LNCaP clone FGC (cell line): ENCODE data around the genes AMHR2 and HOXC10.

- RRBS, 2 experiments, result no CpG with 5 or more reads among the region's 6 CpGs
Measured at GRCh38 chr12:53050785-53051471, 1.1 kb downstream of the TNS2 start.

GRCh38 chr12:53170176-53170740 lies 10.3 kb upstream of the ZNF740 start:
- RRBS, 2 experiments, result no CpG with 5 or more reads among the region's 11 CpGs

DNA sequence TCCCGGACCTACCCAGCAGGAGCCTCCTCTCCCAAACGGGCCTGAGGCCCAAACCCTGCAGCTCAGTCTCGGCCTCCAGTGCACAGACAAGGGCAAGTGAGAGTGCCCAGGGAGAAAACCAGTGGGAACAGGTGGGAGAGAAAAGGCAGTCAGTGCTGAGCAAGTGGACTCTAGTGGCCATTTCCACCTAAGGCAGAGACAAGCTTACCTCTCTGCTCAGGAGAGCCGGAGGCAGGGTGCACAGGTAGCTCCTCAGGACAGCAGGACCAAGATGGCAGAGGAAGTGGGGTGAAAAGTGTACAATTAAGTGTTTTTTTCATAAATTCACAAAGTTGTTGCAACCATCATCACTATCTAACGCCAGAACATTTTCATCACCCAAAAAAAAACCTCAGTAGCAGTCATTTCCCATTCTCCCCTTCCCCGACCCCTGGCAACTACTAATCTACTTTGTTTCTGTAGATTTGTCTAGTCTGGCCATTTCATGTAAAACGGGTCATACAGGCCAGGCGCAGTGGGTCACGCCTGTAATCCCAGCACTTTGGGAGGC lies 6.9 kb upstream of the ZNF740 start:
- RRBS, 2 experiments, result 93% methylated on average over 1 of the region's 9 CpGs; no CpG with 5 or more reads in 1 of the 2 experiments

DNA sequence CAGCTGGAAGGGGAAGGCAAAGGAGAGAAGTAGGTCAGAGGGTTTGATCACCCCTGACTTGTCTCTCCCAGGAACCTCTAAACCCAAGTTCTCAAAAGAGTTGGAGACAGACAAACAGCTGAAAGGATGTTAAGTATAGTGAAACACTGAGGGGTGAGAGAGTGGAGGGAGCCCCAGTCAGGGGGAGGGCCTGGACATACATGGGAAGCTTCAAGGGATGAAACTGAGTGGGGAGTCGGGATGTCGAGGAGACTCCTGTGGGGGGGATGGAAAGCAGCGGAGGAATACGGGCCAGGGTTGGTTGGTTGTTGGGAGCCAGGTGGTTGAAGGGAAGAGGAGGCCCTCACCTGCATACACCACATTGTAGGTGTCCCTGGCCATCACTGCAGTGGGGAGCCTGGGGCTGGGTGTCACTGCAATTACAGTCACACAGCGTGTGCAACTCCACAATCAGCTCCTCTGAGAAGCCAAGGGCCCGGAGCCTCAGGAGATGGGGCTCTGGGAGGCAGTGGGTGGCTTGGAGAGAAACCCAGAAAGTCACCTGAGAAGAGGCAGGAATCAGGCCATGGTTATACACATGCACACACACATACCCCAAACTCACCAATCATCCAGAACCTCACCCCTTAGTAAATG lies 12.8 kb upstream of the CSAD start:
- RRBS, 2 experiments, result no CpG with 5 or more reads among the region's 6 CpGs

DNA sequence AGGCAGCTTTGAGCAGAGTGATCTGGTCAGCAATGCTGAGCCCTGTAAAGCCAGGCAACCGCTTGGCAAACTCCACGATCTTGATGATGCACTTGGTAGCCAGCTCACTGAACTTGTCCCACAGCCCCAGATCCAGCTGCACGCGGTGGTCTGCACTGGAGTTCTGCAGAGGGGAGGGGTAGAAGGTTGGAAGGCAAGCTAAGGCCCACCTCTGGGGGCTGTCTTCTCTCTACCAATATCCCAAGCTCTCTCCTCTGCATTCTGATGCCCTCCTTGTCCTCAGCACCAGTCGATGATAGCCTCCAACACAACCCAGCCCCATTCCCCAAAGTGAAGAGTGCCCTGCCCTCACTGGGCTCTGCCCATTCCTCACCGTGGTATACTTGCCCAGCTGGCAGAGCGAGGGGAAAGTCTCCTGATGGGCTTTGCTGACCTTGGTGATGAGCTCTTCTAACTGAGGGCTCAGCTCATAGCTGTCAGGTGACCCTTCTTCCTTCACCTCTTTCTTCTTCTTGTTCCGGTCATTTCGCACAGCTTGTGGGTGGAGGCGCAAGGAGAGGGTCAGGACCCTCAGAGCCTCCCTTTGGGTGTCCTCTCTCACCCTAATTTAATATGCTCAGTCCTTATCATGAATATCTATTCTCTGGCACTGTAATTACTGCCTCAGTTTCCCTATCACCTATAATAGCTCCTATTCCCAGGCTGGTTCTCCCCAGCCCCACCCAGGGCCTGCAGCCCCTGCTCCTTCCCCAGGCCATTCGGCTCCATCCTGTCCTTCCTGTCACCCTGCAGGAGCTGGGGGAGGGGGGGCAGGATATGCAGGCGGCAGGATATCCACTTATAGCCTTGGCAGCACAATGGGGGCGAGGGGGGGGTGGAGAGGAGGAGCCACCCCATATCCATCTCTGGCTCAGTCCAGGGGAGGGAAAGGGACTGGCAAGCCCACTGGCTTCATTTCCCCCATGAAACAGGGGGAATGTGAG lies 7.3 kb upstream of the ITGB7 start:
- RRBS, 2 experiments, result no CpG with 5 or more reads among the region's 13 CpGs

GRCh38 chr12:53220102-53220565 lies 11.9 kb downstream of the RARG start:
- RRBS, 2 experiments, result 48 to 62% methylated on average over 4 of the region's 31 CpGs

GRCh38 chr12:53241629-53241760 lies 205 bp upstream of the ENSG00000283536 start:
- RRBS, 2 experiments, result no CpG with 5 or more reads among the region's 1 CpG

DNA sequence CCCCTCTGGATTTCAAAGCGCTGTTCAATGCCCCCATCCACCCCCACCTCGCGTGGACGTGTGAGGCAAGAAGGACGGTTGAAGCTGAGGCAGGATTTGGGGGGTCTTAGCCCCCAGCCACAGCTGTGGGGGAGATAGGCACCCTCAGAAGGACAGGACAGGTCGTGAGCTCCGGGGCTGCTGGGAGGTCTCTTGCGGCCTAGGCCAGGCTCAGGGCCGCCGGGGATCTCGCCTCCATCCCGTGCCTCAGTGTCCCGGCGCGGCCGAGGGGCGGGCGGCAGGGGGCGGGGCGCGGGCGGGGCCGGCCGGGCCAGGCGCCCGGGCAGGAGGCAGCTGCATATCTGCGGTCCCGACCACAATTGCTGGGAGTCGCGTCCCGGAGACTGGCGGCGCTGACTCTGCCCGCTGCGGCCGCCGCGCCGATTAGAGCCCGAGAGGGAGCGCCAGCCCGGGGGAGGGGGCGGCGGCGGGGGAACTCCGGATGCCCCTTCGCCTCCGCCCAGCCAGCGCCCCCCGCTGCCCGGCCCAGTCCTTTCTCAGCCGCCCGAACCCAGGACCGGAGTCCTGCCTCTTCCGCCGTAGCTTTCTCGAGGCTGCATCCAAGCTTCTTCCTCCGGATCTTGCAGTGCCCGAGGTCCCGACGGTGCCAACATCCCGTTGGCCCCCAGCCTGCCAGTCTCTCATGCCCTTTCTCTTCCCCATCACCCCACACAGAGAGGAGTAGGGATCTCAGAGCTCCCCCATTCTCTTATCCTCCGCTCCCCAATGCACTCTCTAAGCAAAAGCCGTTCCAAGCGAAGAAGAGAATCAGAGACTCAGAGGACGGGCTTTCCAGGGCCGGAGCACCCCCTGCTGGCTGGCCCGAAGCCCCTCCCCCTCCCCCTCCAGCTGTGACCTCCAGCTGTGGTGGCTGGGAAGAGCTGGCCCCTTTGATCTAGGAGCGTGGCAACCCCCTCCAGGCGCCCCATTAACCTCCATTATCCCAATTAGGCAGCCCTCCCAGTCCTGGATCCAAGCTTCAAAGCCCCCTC lies 8.7 kb upstream of the SP7 start:
- RRBS, 2 experiments, result 3 to 4% methylated on average over 34 to 35 of the region's 70 CpGs

DNA sequence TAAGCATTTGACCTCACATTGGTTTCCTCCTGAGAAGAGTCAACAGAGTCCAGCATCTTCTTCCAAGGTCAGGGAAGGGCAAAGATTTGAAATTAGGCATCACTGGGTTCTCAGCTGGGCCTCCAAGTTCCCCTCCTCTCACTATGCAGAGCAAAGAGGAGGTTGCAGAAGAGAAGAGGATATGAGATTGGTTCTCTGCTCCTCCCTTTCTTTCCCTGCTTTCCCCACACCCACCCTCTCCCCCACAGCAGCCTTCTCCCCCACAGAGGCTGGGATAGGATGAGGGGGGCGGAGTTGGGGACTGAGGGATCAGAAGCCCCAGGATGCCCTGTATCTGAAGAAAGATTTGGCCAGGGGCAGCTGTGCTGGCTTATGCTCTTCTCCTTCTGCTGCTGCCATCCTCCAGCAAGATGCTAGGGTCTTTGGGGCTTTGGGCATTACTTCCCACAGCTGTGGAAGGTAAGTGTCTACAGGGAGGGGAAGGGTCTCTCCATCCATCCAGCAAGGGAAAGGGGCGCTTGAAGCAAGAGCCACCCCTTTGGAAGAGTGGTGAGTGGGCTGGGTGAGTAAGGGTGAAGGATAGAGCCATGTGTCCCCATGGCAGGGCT lies at the start of gene AMHR2:
Gene AMHR2, plus strand, starts transcription at position 331 of the 608 bp plus-strand sequence.
- RRBS, 2 experiments, result no CpG with 5 or more reads among the region's 2 CpGs

GRCh38 chr12:53456367-53457528 lies 4.8 kb downstream of the PCBP2 start:
- RRBS, 2 experiments, result no CpG with 5 or more reads among the region's 13 CpGs

DNA sequence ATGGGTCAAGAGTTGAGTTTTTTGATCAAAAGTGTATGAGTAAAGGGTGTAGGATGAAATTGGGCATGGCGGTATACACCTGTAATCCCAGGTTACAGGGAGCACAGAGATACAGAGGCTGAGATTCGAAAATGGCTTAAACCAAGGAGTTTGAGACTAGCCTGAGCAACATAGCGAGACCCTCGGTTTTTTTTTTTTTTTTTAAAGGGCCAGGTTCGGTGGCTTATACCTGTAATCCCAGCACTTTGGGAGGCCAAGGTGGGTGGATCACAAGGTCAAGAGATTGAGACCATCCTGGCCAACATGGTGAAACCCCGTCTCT lies 19.1 kb downstream of the PCBP2 start:
- RRBS, 2 experiments, result no CpG with 5 or more reads among the region's 6 CpGs

- RRBS, 2 experiments, result no CpG with 5 or more reads among the region's 5 CpGs
Measured at GRCh38 chr12:53478968-53479871, 20.0 kb downstream of the MAP3K12 start.

DNA sequence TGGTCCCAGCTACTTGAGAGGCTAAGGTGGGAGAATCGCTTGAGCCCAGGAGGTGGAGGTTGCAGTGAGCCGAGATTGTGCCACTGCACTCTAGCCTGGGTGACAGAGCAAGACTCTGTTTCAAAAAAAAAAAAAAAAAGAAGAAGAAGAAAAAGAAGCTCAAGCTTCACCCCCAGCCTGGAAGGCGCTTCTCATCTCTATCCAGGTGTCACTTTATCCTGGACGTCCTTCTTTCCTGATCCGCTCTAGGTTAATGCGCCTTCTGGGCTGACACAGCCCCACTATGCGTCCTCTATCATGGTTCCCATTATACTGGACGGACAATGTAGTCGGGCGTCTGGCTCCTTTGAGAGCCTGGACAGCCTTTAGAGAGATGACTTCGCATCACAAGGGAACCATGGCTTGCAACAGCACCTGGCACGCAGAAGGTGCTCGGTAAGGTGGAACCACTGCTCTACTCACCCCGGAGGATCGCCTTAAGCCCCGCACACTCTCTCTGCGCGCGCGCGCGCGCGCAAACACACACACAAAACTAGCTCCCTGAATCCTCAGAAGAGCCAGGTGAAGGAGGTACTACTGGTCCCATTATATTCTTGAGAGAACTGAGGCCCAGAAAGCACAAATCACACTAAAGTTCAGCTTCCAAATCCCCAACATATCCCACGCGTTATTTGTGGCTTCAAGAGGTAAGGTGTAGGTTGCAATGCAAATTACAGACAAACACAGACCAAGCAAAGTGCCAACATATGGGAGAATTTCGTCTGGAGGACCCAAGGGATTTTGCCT lies 7.1 kb downstream of the MAP3K12 start:
- RRBS, 2 experiments, result no CpG with 5 or more reads among the region's 27 CpGs

- RRBS, 2 experiments, result no CpG with 5 or more reads among the region's 13 CpGs
Measured at GRCh38 chr12:53502273-53502948, 1.3 kb downstream of the TARBP2 start.

- RRBS, 2 experiments, result no CpG with 5 or more reads among the region's 4 CpGs
Measured at GRCh38 chr12:53575460-53576309, 50.5 kb downstream of the ATF7 start.

- RRBS, 2 experiments, result no CpG with 5 or more reads among the region's 3 CpGs
Measured at GRCh38 chr12:53755576-53755912, 28.3 kb upstream of the CALCOCO1 start.

GRCh38 chr12:53978829-53979552 lies 6.0 kb upstream of the HOXC10 start:
- RRBS, 2 experiments, result no CpG with 5 or more reads among the region's 8 CpGs

DNA sequence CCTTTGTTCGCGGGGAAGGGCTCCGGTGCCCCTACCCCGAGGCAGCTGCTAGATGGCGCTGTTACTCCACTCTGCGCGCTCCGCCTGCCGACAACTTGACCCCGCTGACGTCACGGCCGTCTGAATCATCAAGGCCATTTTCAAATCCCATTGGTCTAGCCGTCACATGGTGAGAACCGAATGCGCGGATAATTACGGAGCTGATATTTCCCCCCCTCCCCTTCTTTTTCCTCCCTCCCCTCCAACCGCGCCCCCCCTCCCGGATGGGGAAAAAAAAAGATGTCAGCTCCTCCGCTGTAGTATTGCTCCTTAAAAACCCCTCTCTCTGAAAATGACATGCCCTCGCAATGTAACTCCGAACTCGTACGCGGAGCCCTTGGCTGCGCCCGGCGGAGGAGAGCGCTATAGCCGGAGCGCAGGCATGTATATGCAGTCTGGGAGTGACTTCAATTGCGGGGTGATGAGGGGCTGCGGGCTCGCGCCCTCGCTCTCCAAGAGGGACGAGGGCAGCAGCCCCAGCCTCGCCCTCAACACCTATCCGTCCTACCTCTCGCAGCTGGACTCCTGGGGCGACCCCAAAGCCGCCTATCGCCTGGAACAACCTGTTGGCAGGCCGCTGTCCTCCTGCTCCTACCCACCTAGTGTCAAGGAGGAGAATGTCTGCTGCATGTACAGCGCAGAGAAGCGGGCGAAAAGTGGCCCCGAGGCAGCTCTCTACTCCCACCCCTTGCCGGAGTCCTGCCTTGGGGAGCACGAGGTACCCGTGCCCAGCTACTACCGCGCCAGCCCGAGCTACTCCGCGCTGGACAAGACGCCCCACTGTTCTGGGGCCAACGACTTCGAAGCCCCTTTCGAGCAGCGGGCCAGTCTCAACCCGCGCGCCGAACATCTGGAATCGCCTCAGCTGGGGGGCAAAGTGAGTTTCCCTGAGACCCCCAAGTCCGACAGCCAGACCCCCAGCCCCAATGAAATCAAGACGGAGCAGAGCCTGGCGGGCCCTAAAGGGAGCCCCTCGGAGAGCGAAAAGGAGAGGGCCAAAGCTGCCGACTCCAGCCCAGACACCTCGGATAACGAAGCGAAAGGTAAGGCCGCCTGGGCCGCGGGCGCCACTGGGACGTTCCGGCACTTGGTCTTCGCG lies at the start of gene HOXC10:
Gene HOXC10, plus strand, starts transcription at position 218 of the 1,138 bp plus-strand sequence.
- RRBS, 2 experiments, result no CpG with 5 or more reads among the region's 85 CpGs

DNA sequence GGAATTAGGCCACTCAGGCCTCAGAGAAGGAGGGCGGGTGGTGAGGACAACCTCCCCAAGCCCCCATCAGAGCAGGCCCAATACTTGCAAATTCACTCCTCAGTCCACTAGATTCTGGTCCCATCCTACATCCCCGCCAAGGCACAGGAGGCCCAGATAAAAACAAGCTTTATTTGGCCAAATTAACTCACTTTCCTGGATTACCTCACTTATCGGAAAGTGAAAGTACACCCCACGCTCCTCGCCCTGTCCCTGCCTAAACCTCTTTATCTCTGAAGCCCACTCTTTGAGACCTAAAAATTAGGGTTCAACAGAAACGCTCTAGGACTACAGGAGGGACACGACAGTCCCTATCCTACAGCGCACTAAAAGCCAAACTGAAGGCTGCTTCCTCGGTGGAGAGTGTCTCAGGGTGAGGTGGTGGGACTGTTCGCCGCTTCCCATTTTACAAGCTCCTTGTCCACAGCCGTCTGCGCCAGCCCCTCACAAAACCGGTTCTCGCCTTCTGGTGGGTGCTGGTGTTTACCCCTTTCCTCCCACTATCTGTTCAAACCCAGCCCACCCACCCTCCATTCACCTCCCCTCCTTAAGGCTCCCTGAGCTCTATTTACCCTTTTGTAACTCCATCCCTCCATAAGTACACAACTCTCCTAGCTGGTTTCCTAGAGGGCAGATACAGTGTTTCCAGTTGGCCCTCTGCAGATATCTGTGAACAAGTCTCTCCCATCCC lies 24.3 kb downstream of the HOXC4 start:
- RRBS, 2 experiments, result no CpG with 5 or more reads among the region's 15 CpGs

- RRBS, 2 experiments, result no CpG with 5 or more reads among the region's 12 CpGs
Measured at GRCh38 chr12:54135212-54136070, 53.3 kb downstream of the SMUG1 start.